Measurements from ENCODE around the gene BAAT.

- RRBS, result no CpG with 5 or more reads among the region's 7 CpGs
CAGE:
- cytosol, long polyA plus RNA, result no peak
- long polyA plus RNA, result no peak
- nucleus, long polyA plus RNA, result no peak
Observed at GRCh38 chr9:98410234-98410705, 154.8 kb upstream of the TBC1D2 start.

- RRBS, result 2% methylated on average over 12 of the region's 34 CpGs
CAGE:
- cytosol, long polyA plus RNA, result no peak
- long polyA plus RNA, result no peak
- nucleus, long polyA plus RNA, result no peak
Observed at GRCh38 chr9:98707118-98707505, 1.6 kb downstream of the GABBR2 start.

DNA sequence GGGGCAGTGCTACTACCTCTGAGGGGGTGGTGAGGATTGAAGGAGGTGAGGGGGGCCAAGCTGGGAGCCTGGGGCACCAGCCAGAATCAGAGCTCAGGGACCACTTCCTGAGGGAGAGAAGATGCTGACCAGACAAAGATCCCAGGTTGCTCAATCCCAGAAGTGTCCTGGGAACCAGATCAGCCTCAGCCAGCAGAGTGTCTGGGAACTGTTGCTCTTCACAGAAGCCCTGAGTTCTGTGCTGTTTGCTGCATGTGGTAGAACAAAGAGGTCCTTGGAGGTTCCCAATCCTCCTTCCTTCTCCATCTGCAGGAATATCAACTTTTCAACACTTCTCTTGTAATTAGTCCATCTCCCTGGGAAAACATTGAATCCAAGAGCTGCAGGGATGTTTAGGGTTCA lies 56.8 kb downstream of the GALNT12 start:
CAGE:
- cytosol, long polyA plus RNA, result no peak
- long polyA plus RNA, result no peak
- nucleus, long polyA plus RNA, result no peak

- RRBS, result no CpG with 5 or more reads among the region's 5 CpGs
CAGE:
- cytosol, long polyA plus RNA, result no peak
- long polyA plus RNA, result no peak
- nucleus, long polyA plus RNA, result no peak
Observed at GRCh38 chr9:98886553-98887040, 57.1 kb upstream of the COL15A1 start.

DNA sequence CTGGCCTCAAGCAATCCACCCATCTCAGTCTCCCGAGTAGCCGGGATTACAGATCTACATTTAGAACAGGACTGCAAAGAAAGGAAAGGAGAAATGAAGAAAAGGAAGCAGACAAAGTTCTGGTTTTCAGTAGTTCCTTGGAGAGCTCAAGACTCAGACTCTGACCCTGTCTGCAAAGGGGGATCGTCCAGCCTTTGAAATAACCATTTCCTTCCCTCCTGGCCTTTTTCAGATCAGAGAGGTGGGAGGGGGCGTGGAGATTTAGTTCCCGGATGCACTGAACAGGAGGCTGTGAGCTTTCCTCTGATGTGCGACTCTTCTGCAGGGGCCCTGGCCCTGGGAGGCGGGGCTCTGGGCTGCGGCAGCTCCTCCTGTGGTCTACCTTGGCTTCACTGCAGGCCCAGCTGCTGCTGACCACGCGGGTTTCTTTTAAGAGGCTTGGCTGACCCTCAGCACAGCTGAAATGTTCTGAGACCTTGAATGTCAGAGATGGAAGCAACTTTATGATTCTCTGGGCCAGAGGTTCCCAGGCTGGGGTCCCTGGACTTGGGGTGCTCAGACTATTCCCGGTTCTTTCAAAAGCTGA lies 27.1 kb upstream of the COL15A1 start:
- RRBS, result no CpG with 5 or more reads among the region's 11 CpGs
CAGE:
- cytosol, long polyA plus RNA, result no peak
- long polyA plus RNA, result no peak
- nucleus, long polyA plus RNA, result no peak

DNA sequence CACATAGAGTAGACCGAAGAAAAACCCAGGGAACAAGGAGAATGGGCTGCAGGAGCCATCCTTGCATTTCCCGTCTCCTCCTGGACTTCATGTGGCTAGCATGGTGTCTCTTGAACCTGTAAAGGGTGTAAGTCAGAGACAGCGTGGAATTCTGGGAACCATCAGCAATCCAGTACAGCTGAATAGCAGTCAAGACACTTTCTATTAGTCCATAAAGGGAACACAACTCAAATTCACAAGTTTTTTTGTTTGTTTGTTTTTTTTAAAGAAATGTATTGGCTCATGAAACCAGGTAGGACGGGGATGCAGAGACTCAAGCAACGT lies 32.3 kb upstream of the TGFBR1 start:
- RRBS, result no CpG with 5 or more reads among the region's 5 CpGs
CAGE:
- cytosol, long polyA plus RNA, result no peak
- long polyA plus RNA, result no peak
- nucleus, long polyA plus RNA, result no peak

GRCh38 chr9:99119091-99119635 lies 14.2 kb downstream of the TGFBR1 start:
- RRBS, result no CpG with 5 or more reads among the region's 6 CpGs
CAGE:
- cytosol, long polyA plus RNA, result no peak
- long polyA plus RNA, result no peak
- nucleus, long polyA plus RNA, result no peak

DNA sequence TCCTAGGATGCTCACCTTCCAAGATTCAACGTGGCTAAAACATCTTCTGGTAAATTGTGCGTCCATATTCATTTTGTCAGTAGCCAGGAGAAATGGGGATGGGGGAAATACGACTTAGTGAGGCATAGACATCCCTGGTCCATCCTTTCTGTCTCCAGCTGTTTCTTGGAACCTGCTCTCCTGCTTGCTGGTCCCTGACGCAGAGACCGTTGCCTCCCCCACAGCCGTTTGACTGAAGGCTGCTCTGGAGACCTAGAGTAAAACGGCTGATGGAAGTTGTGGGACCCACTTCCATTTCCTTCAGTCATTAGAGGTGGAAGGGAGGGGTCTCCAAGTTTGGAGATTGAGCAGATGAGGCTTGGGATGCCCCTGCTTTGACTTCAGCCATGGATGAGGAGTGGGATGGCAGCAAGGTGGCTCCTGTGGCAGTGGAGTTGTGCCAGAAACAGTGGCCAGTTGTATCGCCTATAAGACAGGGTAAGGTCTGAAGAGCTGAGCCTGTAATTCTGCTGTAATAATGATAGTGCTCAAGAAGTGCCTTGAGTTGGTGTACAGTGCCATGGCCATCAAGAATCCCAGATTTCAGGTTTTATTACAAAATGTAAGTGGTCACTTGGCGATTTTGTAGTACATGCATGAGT lies 47.1 kb downstream of the TGFBR1 start:
- RRBS, result no CpG with 5 or more reads among the region's 9 CpGs
CAGE:
- cytosol, long polyA plus RNA, result no peak
- long polyA plus RNA, result no peak
- nucleus, long polyA plus RNA, result no peak

DNA sequence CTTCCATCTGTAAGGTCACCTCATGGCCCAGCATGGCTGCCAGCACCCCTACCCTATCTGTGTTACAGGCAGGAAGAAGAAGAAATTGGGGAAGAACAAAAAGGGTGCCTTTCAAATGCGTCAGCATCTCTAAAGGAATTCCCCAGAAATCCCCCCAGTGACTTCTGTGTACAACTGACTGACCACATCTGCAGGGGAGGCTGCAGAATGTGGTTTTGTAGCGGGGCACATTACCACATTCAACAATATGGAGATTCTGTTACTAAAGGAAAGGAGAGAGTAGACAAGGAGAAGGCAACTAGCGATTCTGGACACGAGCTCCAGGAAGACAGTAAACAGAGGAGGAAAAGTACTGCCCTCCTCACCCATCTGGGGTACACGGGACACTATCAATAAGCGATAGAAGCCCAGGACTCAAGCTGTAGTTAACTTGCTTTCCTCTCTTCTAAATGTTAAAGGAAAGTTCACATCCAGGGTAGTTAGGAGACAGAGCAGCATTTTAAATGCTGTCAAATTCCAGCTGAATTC lies 40.0 kb downstream of the ALG2 start:
- RRBS, result no CpG with 5 or more reads among the region's 6 CpGs
CAGE:
- cytosol, long polyA plus RNA, result no peak
- long polyA plus RNA, result no peak
- nucleus, long polyA plus RNA, result no peak

DNA sequence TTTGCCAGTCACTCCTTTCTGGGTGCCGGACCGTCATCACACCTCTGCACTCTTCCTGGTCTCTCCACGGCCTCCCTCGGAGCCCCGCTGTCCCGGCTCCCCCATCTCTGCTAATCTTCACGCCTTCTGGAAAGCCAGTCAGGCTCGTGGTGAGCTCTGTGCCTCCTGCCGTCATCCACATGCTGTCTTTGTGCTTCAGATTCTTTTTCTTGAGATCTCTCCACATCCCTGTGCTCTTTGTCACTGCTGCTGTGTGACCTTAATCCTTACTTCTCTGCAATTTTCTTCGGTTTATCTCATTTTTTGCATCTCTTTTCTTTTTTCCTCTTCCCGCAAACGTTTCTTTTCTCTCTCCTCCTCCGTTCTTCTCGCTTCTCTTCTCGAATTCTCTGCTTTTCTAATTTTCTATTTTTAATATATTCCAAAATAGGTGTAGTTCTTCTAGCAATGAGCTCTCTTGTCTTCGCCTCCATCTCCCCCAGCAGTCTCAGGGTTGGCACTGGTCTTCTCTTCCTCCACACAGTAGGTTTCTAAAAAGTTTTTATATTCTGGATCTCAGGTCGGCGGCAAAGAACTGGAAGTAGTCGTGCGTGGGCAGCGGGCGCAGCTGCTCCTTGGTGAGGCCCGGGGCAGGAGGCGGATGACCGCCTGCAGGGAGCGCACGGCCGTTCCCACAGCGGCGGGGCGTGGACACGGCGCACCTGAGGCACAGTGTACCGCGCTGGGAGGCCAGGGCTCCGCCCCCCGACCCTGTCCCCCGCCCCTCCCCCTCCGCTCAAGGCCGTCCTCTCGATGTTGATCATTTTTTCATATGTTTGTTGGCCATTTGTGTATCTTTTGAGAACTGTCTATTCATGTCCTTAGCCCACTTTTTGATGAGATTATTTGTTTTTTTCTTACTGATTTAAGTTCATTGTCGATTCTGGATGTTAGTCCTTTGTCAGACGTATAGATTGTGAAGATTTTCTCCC lies 92.3 kb downstream of the STX17 start:
- RRBS, result 78% methylated on average over 6 of the region's 43 CpGs
CAGE:
- cytosol, long polyA plus RNA, result no peak
- long polyA plus RNA, result no peak
- nucleus, long polyA plus RNA, result no peak

DNA sequence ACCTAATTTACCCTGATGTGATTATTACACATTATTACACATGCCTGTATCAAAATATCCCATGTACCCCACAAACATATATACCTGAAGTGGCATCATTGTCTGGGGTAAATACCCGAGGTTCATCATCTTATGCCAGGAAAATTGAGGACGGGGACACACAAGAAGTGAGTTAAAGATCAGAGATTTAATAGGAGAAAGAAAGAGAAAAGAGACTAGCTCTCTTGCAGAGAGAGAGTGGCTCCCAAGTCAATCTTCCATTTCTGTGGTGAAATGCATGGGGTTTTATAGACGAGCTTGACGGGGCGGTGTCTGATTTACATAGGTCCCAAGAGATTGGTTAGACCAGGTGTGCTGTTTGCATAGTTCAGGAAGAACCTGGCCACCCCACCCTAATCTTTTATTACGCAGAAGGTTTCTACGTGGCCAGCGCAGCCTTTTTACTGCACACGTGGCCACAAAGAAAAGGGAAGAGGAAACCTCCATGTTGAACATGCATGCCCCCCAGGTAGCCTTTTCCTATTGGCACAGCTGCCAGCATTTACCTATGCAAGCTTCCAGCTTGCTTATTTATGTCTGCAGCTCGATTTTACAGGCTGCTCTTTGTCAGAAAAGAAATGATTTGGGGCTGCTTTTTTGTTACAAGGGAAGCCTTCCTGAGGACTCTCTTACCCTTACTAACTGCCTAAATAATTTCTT lies 92.0 kb downstream of the CAVIN4 start:
- RRBS, result no CpG with 5 or more reads among the region's 10 CpGs
CAGE:
- cytosol, long polyA plus RNA, result no peak
- long polyA plus RNA, result no peak
- nucleus, long polyA plus RNA, result no peak

GRCh38 chr9:101384788-101385269 lies at the start of gene BAAT:
Gene BAAT (minus strand): TSS chr9:101385006.
- RRBS, result no CpG with 5 or more reads among the region's 5 CpGs
CAGE:
- cytosol, long polyA plus RNA, result no peak
- long polyA plus RNA, result no peak
- nucleus, long polyA plus RNA, result no peak

DNA sequence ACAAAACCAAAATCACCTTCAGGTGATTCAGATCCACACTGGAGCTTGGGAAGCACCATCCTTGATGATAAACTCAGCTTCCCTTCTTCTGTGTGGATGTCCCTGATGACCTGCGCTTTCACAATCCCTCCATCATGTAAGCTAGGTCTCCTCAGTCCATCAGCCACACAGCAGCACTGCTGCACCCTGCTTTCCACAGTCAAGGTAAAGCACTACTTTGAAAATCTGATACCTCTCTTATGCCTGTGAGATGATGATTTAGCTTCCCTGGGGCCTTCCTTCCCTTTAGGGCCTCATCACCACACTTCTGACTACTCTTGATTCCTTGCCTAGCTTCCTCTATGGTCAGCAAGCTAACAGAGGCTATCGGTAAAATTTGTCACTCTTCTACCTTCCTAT lies 12.7 kb downstream of the ALDOB start:
- RRBS, result no CpG with 5 or more reads among the region's 2 CpGs
CAGE:
- cytosol, long polyA plus RNA, result no peak
- long polyA plus RNA, result no peak
- nucleus, long polyA plus RNA, result no peak

GRCh38 chr9:101435006-101435458 lies 542 bp downstream of the ALDOB start:
- RRBS, result no CpG with 5 or more reads among the region's 3 CpGs
CAGE:
- cytosol, long polyA plus RNA, result no peak
- long polyA plus RNA, result no peak
- nucleus, long polyA plus RNA, result no peak

GRCh38 chr9:101442193-101442952 lies 6.8 kb upstream of the ALDOB start:
- RRBS, result no CpG with 5 or more reads among the region's 5 CpGs
CAGE:
- cytosol, long polyA plus RNA, result no peak
- long polyA plus RNA, result no peak
- nucleus, long polyA plus RNA, result no peak

DNA sequence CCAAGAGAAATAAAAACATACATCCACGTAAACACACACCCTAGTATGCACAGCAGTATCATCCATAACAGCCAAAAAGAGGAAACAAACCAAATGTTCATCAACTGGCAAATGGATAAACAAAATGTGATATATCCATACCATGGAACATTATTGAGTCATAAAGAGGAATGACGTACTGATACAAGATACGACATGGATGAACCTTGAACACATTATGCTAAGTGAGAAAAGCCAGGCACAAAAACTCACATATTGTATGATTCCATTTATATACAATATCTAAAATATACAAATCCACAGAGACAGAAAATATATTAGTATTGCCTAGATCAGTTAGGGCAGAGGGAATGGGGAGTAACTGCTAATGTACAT lies 8.3 kb upstream of the ALDOB start:
- RRBS, result no CpG with 5 or more reads among the region's 3 CpGs
CAGE:
- cytosol, long polyA plus RNA, result no peak
- long polyA plus RNA, result no peak
- nucleus, long polyA plus RNA, result no peak

- RRBS, result no CpG with 5 or more reads among the region's 5 CpGs
CAGE:
- cytosol, long polyA plus RNA, result no peak
- long polyA plus RNA, result no peak
- nucleus, long polyA plus RNA, result no peak
Observed at GRCh38 chr9:101487540-101488003, 599 bp upstream of the PGAP4 start.

- RRBS, result no CpG with 5 or more reads among the region's 26 CpGs
CAGE:
- cytosol, long polyA plus RNA, result no peak
- long polyA plus RNA, result no peak
- nucleus, long polyA plus RNA, result no peak
Observed at GRCh38 chr9:102223316-102224022, 485.0 kb upstream of the GRIN3A start.

GRCh38 chr9:104775091-104775825 lies 11.3 kb downstream of the NIPSNAP3B start:
- RRBS, result no CpG with 5 or more reads among the region's 4 CpGs
CAGE:
- cytosol, long polyA plus RNA, result no peak
- long polyA plus RNA, result no peak
- nucleus, long polyA plus RNA, result no peak

DNA sequence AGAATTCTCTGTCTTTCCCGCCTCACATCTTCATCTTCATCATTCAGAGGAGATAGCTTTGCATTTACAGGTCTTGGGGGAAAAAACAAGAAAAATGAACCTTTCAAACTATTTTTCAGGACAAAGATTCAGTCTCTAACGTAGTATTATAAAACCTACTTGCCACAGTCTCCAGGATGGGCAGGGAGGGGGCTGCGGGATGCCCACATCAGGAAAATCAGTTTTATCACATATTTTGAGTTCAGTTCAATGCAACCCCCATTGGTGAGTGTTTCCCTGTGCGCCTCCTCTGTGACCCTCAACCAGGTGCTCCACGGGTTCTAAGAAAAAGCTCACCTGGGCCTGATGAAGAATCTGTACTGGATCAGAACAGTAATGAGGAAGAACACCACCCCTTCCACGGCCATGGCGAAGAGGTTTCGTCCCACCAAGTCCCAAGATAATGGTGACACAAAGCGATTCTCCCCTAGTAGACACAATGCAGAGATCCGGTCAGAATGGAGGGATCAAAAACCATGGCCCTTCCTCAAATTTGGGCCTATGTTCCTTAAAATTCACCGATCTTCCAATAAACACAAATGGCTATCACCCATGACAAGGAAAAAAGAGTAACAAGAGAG lies 29.0 kb downstream of the NIPSNAP3B start:
- RRBS, result no CpG with 5 or more reads among the region's 11 CpGs
CAGE:
- cytosol, long polyA plus RNA, result no peak
- long polyA plus RNA, result no peak
- nucleus, long polyA plus RNA, result no peak